ENCODE measurements around the gene EMILIN3.

- RRBS, result no CpG with 5 or more reads among the region's 8 CpGs
Observed at GRCh38 chr20:39042479-39042955, 80.4 kb downstream of the DHX35 start.

DNA sequence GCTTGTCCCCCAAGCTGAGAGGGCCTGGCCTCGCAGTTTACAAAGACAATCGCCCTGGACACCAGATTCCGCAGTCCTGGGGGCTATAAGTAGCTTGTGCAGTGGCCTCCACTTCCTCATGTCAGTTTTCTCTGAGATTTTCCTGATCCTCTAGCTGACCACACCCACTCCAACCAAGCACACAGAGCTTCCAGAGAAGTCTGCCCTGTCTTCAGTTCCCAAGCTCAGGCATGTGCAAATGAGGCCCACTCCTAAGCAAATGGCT is 245.3 kb downstream of the MAFB start:
- RRBS, result no CpG with 5 or more reads among the region's 3 CpGs

DNA sequence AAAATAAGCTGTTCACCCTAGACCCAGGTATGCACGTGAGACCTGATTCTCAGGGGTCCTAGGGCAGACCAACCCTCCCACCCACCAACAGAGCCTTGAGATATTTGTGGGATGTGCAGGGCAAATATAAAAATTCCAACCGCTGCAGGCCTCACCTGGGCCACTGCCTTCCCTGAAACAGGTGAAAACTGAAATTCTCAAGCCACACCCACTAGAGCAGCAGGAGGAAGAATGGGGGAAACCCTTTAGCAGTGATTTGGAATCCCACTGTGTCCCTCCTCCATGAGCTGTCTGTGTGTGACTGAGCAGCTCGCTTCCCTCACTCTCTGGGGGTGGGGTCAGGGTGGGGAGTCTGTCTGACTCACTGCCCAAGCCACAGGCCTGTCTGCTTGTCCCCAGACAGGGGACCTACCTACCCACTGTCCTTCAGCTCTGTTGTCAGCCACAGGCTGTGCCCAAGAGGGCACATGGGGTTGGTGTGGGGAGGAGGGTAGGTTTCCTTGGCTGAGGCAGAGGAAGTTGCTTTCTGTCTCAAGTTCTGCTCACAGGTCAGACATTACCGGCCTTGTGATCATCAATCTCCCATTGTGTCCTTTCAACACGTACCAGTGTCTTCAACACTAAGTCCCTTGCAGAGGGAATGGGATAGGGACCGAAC is 127.1 kb downstream of the MAFB start:
- RRBS, result no CpG with 5 or more reads among the region's 6 CpGs

DNA sequence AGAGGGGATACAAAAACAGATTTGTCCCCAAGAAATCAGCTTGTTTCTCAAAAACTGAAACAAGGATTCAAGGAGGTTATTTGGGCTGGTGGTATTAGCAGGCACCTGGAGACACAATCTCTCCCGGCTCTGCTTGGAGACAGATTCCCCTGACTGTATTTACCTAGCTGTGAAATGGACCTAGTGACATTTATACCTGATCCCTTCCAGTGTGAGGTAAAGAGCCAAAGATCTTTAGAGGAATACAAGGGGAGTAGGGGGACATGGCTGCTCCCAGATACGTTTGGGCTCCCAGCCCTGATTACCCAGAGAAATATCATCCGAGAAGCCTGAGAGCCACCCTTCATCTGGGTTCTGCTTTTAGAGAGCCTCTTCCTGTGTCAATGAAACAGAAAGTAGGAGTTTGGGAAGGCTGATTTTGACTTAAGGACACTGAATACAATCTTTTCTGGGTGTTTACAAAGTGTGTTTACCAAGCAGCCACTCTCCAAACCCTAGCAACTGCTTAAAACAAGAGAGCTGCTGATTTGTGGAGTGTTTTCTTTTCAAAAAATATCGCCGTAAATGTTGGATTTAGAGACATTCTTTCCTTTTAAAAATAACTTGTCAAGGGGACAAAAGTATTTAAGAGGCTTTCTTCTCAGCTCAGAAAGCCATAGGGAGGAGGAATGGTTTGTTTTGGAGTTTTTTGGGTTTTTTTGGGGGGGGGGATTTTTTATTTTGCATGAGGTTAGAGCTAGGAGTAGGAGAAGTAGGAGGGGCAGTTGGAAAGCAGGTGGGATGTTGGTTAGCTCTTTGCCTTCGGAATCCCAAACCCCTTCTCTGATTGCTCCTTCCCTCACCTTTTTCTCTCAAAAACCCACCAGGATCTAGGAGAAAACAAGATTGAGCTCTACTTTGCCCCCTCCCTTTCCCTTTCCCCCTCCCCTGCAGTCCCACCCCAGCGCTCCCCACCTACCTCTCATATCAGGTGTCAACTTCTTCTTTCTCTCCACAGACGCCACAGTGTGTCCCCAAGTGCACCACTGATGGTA is 12.5 kb downstream of the MAFB start:
- RRBS, result no CpG with 5 or more reads among the region's 8 CpGs

GRCh38 chr20:40683869-40684377 is 5.1 kb downstream of the MAFB start:
- RRBS, result no CpG with 5 or more reads among the region's 9 CpGs

- RRBS, result no CpG with 5 or more reads among the region's 7 CpGs
Observed at GRCh38 chr20:41075709-41076574, 47.3 kb downstream of the TOP1 start.

DNA sequence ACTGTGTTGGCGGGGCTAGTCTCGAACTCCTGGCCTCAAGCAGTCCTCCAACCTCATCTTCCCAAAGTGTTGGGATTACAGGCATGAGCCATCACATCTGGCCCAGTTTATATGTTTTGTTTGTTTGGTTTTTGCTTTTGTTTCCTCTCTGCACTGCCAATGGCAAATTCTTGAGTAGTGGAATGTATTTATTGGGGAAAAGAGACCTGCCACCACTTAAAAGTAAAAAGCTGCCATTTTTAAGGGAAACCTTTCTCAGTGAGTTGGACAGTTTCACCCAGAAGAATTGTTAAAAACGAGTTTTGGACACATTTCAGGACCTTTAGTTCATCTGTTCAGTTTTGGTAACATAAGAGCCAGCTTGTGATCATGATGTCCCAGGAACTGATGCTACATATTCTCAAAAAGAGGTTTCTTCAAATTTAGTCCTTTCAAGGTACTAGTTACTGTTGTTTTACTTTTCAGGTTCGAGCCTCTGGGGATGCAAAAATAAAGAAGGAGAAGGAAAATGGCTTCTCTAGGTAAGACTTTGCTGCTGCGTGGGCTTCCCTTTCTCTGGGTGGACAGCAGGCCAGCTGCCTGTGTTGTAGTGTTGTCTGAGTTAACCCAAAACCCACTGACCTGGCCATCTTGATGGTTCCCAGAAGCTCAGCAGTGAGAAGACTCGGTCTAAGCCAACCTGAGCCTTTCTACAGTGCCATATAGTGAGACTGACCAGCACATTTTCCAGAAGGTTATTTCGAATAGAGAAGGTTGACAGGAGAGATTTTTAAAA is 48.7 kb downstream of the TOP1 start:
- RRBS, result no CpG with 5 or more reads among the region's 7 CpGs

DNA sequence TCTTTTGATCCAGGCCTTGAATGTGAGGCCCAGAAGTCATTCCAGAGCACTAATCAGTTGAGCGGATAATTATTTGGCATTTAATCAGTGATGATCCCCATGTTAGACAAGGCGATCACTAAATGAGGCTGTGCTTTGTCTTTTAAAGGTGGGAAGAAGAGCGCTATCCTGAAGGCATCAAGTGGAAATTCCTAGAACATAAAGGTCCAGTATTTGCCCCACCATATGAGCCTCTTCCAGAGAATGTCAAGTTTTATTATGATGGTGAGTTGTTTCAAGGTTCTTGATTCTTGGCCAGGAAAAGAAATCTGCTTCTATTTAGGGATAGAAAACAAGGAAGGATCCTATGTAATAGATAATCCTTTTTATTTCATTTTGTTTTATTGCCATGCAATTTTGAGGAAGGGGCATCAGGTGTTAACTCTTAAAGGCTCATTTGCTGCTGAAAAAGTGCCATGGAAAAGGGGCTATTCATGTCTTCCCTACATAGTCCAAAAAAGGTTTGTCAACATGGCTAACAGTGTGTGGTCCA is 45.0 kb upstream of the PLCG1 start:
- RRBS, result no CpG with 5 or more reads among the region's 3 CpGs

- RRBS, result no CpG with 5 or more reads among the region's 1 CpG
Observed at GRCh38 chr20:41245369-41245766, 72.2 kb downstream of the ZHX3 start.

DNA sequence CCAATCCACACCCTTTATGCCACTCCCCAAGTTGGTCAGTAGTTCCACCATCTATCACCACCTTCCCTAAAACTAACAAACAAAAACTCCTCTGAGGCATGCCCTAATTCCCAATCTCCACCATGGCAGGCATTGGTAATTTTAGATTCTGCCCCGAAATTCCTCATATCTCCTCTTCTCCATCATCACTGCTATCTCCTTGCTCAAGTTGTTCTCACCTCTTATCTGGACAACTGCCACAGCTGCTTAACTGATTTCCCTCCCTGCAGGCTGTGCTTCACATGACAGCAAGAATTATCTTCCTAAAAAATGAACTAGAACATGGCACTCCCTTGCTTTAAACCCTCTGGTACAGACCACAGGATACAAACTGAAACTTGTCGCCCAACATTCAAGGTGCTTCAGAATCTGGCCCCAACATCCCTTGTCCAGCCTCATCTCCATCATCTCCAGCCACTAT is 55.6 kb downstream of the ZHX3 start:
- RRBS, result no CpG with 5 or more reads among the region's 2 CpGs

GRCh38 chr20:41317814-41318597 is 475 bp upstream of the ZHX3 start:
- RRBS, result no CpG with 5 or more reads among the region's 28 CpGs

DNA sequence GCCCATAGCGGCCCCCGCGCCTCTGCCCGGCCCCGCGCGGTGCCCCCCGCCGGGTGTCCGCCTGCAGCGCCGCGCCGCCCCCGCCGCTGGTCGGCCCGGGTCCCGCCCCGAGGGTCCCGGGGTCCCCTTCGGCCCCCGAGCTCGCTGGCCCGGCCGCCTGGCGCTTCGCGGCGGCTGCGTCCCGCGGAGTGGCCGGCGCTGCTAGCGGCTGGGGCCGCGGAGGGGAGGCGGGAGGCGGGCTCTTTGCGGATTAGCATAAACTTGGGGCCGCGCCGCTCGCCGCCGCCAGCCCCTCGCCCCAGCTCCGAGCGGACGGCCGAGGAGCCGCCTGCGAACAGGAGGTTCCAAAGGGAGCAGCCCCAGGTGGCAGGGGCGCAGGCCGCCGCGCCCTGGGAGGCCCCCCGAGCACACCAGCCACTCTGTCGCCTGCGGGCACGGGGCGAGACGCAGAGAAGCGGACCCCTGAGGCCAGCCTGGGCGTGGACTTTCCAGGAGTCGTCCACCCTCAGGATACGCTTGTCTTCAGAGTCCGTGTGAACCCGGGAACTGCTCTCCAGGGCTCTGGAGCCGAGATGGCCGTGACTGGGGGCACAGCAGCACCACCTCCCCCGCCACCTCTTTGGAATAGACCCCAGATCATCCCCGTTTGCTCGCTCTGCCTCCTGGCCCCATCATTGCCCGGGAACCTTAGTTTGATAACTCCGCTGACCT is at the start of gene EMILIN3:
TSS of gene EMILIN3 (minus strand) at position 190 of the 711 bp plus-strand sequence.
- RRBS, result 9% methylated on average over 22 of the region's 77 CpGs

DNA sequence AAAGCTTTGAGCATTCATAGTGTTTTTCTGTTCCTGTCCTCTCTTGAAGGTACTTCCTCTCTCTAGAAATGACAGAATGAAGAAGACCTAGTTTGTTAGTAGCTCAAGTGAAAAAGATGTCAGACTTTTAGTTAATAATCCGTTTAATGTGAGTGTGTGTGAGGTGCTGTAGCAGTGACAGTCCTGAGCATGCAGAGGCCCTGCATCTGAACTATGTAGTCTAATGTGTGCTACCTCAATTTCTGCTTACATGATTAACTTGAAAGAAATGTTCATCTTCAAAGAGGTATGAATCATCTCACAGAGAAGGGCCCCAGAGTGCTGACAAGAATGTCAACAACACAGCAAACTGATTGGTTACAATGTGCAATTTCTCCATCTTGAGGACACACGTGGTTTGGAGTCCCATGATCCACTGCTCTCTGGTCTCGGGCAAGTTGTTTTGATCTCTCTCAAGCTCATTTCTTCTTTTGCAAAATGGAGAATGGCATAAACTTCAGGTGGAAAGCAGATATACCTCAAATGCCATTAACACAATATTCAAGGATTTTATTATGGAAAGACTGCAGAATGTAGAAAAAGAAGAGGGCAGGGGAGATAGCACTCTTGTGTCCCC is 61.7 kb upstream of the EMILIN3 start:
- RRBS, result no CpG with 5 or more reads among the region's 3 CpGs

DNA sequence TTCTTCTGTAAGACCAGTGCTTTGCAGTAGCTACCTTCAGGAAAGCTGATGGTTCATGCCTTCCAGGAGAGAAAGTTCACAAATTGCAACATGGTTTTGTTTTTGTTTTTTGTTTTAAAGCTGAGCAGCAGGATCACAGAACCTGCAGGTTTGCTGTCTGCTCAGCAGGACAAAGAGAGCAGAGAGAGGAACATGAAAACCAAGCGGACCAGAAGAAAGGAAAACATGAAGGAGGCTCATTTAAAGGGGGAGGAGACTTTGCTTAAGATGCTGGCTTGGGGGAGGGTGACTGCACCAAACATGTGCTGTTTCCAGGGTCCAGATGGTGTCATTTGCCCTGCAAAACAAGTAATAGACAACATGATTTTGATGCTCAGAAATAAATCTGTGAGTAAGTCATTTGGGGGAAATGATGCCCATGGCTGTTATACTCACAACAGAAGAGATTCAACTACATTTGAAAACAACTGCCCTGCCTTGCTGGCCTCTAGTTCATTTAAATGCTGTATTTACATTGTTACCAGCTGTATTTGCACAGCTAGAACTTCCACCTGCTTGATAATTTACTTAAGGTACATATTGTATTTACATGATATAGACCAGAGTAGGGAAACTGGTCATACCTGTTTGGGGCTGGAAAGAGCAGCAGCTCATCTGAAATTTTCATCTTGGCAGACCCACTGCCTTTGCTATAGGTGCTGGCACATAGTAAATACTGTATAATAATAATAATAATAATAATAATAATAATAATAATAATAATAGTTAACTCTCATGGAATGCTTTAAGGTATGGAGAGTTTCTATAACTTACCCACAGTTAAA is 32.2 kb upstream of the CHD6 start:
- RRBS, result no CpG with 5 or more reads among the region's 1 CpG

DNA sequence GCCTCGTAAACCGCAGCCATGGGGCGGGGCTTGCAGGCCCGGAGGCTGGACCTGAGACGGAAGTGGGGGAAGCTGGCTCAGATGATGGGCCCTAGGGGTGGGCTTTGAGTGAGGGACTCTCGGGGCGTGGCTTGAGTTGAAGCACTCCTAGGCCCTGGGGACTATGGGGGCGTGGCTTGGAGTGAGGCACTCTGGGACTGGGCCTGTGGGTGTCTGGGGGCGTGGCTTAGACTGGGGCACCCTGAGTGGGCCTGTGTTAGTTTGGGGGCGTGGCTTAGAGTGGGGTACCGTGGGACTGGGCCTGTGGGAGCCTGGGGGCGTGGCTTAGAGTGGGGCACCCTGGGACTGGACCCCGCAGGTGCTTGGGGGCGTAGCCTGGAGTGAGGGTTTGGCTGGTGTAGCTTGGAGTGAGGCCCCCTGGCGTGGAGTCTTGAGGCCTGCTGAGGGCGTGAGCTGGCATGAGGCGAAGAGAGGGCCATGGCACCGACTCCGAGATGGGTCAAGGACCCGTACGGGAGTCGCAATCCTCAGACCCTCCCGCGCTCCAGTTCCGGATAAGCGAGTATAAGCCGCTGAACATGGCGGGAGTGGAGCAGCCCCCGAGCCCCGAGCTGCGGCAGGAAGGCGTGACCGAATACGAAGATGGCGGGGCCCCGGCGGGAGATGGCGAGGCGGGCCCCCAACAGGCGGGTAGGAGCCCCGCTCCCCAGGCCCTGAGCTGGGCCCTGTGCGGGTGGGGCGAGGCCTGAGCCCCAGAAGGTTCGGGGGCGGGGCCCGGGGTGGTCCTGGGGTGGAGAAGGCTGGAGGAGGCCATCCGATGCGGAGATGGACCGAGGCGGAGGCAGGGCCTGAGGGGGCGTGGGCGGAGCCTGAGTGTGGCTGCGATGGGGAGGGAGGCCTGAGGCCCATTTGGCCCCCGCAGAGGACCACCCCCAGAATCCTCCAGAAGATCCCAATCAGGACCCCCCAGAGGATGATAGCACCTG is 6.9 kb downstream of the L3MBTL1 start:
- RRBS, result 58% methylated on average over 9 of the region's 54 CpGs

- RRBS, result no CpG with 5 or more reads among the region's 10 CpGs
Observed at GRCh38 chr20:43584345-43585458, 6.0 kb upstream of the IFT52 start.

DNA sequence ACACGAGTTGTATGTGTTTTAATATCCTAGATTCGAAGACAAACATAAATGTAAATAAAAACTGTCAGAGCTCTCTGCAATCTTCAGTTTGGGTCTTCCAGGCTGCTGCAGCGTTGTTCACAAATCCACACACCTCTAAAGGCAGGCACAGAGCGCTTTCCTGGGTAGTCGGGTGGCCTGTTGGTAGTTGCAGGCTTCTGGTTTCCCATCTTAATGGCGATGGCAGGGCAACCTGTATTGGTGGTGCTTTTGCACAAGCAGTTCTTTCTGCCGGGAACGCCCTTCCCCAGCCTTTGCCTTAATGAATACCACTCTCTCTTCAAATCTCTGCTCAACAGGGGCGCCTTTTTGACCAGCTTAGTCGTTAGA is 746 bp upstream of the IFT52 start:
- RRBS, result no CpG with 5 or more reads among the region's 10 CpGs

- RRBS, result no CpG with 5 or more reads among the region's 2 CpGs
Observed at GRCh38 chr20:43663102-43663623, 3.8 kb upstream of the MYBL2 start.

DNA sequence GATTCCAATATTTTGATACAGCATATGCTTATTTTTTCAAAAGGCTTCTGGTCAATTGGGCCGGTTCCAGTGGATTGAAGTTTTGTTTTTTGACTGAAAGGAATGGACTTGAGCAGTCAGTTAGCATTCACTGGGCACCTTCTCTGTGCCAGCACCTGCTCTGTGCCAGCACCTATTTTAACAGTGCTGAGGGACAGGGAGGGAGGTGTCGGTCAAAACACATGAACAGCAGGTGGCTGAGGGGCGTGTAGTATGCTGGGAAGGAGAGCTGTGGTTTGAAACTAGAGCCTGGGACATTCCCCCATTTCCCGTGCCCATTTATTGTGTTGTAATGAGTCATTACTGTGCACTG is 86.9 kb downstream of the TOX2 start:
- RRBS, result no CpG with 5 or more reads among the region's 4 CpGs

DNA sequence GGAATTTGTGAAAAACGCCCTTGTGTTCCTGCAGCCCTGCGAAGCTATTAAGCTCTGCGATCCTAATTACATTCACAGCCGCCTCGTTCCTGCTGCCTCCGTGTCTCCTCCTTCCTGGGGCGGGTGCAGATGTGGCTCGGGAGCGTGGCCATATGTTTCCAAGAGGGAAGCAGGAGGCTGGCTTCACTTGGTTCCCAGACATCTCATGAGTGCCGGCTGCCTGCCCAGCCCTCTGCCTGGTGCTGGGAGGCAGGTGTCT is 124.1 kb downstream of the TOX2 start:
- RRBS, result 37% methylated on average over 1 of the region's 10 CpGs